A375 (cell line): ENCODE data around the gene LPGAT1.

DNA sequence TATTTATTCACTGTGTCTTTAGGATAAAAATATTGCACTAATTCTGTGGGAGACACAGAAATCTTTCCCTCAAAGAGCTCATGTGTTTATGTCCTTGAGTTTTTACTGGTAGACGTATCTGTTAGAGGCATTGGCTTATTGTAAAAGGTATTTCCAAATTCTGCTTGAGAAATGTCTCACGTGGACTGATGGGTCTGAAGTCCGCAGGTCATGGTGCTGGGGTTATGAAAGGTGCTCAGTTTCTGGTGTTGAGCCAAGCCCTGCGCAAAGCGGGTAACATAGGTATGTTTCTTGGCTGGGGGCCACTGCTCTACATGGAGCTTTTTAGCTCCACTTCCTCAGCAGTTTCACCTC is 10.7 kb downstream of the UTP25 start:
- RAMPAGE, long total RNA, result no peak

GRCh38 chr1:210236850-210237938 is 4.6 kb downstream of the SERTAD4 start:
- RAMPAGE, long total RNA, result no peak

DNA sequence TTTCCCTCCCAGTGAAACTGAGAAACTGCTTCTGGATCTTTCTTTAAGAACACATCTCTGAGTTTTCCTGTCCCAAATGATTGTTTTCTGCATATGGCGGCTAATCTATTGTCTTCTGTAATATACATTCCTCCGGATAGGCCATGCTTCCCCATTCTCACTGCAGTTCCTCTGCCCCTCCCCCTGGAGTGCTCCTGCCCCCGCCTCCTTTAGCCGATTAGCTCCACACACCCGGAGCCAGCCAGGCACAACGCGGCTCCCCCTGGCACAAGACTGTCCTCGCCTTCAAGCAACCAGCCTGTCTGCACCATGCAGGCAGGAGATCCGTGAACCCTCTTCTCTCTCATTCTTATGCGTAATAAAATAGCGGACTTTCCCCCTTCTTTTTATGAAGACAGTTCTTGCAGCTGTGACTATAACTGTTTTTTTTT is 18.0 kb downstream of the SERTAD4 start:
- RAMPAGE, long total RNA, result no peak

DNA sequence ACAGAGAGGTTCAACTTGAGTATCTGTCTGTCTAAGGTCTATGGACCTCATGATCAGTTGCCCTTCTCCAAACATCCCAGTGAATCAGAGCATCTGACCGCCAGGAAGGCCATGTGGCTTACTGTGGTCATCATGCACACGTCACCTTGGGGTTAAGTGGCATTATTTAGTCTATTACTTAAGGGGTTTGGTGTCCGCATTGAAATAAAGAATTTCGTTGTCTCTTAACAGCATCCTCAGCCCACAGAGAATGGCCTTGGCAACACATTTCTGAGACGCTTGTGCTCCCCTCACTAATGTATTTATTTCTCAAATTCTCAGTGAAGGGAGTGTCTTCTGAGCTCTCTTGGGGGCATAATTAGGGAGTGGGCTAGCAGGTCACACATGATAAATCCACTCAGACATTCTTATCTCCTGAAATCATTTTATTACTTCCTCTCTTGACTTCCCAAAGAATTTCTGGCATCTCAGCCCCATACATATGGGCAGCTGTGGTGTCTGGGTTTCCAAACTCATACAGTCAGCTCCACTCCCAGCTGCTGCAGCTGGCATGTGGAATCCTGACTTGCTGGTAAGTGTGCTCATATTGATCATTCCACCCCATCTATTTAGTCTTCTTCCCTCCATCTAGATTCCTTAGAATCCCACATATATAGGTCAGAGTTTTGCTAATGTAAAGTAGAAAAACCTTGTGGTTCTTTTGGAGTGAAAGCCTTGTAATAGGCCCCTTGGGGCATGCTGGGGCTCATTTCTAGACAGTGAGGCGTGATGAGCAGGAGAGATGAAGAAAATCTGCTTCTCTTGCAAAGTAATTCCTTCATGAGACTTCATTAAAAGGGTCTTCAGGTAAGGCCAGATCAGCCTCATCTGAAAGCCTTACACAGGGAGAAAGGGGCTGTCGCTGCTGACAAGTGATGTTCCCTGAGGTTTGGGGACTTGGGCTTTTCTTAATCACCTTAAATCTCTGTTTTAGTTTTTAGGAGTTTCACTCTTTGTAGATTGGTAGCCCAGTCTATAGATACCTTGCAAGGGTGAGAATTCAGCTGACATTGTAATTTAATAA is 110.5 kb downstream of the HHAT start:
- RAMPAGE, long total RNA, result no peak

GRCh38 chr1:211513944-211514502 is 22.1 kb upstream of the RD3 start:
- RAMPAGE, long total RNA, result no peak

DNA sequence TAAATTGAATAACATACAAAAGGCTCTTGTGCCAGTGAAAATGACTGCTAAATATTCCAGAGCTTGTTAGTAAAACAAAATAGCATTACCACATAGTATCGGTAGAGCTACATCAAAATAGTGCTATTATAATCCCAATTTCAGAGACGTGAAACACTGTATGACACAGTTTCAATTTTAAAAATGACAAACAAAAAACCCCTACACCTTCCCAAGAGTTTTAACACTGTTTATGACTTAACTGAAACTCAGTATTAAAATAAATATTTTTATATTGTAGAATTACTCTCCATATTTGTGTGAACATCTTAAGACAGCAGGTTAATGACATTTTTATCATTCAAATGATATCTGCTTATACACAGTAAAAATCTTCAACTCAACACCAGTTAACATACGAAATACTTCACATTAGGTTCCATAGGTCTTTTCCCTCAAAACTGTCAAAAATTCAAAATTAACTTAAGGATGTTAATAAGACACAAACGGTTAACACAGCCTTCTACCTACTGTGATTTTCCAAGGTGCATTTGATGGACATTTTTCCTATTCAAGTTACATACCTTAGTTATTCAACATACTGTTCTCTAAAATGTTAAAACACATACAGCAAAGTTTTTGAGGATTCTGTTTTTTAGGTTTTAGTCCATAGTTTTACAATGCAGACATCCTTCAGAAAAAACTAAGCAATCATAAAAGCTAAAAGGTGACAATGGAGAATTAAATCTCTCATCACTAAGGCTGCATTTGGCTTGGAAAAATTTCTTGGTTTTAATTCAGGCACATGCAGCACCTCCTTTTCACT is 6.7 kb downstream of the SLC30A1 start:
- RAMPAGE, long total RNA, result no peak

DNA sequence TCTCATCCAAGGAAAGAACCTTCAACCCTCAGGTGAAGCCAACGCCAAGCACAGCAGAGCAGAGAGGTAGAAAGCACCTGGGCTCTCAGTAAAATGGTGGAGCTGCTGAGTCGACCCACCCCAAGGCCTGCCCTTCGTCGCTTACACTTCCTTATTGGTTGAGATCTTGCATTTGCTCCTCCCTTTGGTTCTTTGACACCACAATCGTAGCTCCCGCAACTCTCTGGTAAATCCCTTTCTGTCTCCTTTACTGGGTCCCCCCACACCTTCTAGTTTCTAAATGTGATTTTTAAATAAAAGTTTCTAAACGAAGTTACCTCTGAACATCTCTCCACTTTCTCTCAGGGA is 27.5 kb upstream of the SLC30A1 start:
- RAMPAGE, long total RNA, result start-site peak on the minus strand centred at position 91 of the sequence, 54 bp wide, 10 and 26 reads in 2 replicates

DNA sequence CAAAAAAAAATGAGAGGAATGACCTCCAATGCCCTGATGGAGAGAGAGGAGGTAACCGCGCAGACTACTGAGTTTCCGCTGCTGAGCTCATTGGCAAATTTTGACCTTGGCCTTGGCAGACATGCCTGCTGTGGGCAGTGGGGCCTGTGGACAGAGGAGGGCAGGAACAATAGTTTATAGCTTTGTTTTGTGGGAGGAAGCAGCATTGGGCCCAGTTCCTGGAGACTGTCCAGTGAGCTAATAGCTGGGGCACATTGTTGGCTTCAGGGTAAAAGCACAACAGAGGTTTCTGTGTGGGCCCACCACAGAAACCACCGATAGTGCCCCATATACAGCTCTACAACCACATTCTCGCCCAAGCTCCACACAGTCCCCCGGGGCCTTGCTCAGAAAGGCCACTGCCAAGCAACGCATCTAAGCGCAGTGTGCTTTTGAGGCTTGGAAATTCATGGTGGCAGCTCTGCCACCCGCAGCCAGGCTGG is 43.3 kb downstream of the NEK2 start:
- RAMPAGE, long total RNA, result no peak

DNA sequence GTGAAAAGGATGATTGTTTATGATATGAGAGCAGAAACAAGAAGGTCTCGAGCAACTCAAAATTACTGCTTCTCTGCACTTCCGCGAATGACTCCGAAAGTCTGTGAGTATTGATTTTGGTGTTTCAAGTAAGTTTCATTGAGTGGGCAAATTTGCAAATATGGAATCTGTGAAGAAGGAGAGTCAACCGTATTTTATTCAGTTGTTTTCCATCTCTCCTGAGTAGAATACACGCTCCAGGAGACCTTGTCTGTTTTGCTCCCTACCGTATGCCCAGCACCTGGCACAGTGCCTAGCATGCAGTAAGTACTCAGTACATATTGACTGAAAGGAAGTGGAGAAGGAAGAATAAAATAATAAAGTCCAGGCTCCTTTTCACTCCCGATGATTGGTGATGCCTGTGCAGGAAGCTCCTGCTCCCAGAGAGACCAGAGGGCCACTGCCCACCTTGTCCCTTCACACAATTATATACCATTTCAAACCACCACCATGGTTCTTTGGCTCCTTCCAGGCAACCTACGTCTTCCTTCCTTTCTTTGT is 59.3 kb upstream of the NEK2 start:
- RAMPAGE, long total RNA, result no peak

- RAMPAGE, long total RNA, result no peak
Observed at GRCh38 chr1:211742727-211743463, 67.5 kb upstream of the NEK2 start.

GRCh38 chr1:211829956-211831204 is at the start of gene LPGAT1:
TSS of gene LPGAT1 (minus strand) at chr1:211830763.
- RAMPAGE, long total RNA, result no peak

- RAMPAGE, long total RNA, result no peak
Observed at GRCh38 chr1:212034886-212035056, 586 bp downstream of the INTS7 start.

- RAMPAGE, long total RNA, result no peak
Observed at GRCh38 chr1:212057842-212059183, 22.8 kb downstream of the DTL start.

GRCh38 chr1:212233186-212233663 is 52.0 kb upstream of the PPP2R5A start:
- RAMPAGE, long total RNA, result no peak

- RAMPAGE, long total RNA, result no peak
Observed at GRCh38 chr1:212254819-212255481, 30.3 kb upstream of the PPP2R5A start.

DNA sequence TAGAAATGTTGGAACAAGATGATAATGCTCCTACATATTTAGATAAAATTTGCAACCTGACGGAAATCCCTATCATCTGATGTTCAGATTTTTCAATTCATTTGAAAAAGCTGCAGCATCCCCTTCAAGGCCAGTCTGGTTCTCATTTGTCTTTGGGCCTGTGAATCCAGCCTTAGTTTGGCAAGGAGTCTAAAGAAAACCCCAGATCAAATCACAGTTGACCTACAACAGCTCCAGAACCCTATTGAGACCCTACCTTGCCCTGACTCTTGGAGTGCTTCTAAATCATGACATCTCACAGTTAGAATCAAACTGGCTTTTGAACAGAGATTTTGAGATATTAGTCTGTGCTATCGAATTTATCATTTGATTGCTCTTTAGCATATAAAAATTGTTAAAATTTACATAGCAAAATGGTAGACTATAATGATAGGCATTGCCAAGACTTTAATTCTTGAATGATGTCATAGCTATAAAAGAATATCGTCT is 2.1 kb downstream of the PPP2R5A start:
- RAMPAGE, long total RNA, result no peak

GRCh38 chr1:212329795-212330358 is 44.7 kb downstream of the PPP2R5A start:
- RAMPAGE, long total RNA, result no peak

DNA sequence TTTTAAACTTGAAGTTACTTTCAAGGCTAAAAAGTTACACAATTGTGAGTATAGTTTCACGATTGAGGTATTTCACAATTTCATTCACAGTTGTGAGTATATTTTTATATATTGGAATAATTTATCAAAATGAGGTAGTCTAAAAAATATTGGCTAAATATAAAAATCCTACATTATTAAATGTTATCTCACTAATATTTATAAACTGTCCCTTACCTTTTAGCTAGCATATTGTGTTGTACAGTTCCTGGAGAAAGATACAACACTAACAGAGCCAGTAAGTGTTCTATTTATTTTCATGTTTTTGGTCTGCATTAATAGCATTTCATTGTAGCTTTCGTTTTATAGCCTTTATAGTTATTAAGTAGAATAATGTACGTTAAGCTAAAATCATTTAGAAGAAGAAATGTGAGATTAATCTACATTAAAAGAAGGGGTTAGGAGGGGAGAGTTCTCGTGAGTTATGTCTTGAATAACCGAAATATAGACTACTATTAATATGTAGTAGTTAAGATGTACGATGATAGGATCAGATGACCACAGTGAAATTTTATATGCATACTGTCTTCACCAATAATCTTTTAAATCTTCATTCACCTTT is 63.9 kb downstream of the PPP2R5A start:
- RAMPAGE, long total RNA, result no peak

DNA sequence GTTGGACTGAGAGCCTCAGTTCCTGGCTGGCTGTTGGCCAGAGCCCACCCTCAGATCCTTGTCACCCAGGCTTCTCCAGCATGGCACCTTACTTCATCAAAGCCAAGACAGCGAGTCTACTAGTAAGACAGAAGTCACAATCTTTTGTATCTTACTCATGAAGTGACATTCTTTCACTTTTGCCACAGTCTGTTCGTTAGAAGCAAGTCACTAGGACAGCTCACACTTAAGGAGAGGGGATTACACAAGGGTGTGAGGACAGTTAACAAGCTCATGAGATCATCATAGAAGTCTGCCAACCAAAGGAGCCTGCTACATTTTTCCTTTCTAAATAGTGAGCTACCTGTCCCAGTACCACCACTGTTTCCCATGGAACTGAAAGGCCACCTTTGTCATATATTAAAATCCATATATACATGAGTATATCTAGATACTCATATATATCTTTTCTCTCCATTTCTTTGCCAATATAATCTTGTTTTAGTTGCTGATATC is 61.5 kb downstream of the PACC1 start:
- RAMPAGE, long total RNA, result no peak

GRCh38 chr1:212357934-212358889 is 56.5 kb downstream of the PACC1 start:
- RAMPAGE, long total RNA, result no peak